PC-3 (cell line): ENCODE data around the genes ST7, ING3, PTPRZ1 and TAS2R16.

DNA sequence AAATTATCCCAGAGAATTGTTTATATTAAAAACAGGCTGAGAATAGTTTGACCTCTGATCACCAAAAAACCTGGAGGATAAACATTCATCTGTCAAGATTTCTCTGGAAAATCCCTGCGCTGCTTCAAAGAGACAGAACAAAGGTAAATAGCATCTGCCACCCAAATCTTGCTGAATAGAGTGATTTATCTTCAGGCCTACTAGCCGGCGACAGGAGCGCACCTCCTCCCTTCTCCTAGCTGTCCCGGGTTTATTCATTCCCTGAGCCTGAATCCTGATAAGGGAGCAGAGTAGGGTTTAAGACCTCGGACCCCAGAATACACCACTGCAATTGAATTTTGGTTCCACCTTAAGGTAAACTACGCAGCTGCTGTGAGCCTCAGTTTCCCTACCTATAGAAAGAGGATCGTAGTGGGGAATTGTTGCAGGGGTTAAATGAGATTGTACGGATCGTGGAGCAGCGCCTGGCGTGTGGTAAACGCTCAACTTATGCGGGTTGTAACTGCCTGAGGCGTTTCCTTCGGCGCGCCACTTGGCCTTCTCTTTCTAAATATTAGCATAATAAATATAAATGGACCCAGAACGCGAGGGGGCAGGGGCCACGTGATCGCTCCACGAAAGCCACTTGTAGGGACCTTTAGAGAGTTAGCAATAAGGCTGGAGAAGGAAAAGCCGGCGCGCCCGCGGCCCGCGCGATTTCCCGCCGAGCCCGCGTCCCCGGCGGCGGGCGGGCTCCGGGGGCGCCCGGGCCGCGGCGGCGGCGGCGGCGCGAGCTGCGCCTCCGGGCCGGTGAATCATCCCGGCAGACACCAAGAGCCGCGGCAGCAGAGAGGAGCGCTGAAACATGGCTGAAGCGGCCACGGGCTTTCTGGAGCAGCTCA lies at the start of gene ST7:
Gene ST7, plus strand, starts transcription at position 805 of the 881 bp plus-strand sequence.
- RAMPAGE, long total RNA, result no peak

DNA sequence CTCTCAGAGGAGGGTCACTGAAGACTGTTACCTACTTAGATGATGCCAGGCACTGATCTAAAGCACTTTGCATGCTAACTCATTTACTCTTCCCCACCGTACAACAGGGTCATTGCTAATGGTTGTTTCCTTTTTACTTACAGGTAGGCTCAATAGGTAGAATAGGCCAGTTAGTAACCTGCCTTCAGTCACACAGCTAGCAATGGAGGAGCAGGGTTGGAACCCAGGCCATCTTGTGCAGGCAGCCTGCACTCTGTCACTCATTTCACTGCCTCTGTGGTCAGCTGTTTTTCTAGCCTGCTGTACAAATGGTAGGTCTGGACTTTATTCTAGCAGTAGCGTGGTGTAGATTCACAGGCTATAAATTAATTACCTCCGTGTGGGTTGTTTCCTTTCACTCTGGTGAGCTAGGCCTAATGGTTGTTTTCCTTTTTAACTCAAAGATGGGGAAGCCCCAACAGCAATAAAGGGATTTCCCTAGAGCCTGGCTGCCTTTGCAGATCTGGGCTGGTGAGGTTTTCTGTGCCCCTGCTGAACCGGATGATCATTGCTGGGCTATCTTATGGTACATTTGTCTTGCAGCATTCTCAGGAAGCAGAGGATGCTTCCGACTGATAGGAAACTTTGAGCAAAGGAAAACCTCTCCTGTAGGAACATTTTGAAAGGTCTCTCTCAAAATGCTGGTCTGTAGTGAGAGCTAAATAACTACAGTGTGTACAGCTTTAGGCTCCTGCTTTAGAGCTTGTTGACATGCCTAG lies 157.2 kb downstream of the ST7 start:
- RAMPAGE, long total RNA, result no peak

- RAMPAGE, long total RNA, result no peak
Observed at GRCh38 chr7:117112615-117113376, 159.5 kb downstream of the ST7 start.

DNA sequence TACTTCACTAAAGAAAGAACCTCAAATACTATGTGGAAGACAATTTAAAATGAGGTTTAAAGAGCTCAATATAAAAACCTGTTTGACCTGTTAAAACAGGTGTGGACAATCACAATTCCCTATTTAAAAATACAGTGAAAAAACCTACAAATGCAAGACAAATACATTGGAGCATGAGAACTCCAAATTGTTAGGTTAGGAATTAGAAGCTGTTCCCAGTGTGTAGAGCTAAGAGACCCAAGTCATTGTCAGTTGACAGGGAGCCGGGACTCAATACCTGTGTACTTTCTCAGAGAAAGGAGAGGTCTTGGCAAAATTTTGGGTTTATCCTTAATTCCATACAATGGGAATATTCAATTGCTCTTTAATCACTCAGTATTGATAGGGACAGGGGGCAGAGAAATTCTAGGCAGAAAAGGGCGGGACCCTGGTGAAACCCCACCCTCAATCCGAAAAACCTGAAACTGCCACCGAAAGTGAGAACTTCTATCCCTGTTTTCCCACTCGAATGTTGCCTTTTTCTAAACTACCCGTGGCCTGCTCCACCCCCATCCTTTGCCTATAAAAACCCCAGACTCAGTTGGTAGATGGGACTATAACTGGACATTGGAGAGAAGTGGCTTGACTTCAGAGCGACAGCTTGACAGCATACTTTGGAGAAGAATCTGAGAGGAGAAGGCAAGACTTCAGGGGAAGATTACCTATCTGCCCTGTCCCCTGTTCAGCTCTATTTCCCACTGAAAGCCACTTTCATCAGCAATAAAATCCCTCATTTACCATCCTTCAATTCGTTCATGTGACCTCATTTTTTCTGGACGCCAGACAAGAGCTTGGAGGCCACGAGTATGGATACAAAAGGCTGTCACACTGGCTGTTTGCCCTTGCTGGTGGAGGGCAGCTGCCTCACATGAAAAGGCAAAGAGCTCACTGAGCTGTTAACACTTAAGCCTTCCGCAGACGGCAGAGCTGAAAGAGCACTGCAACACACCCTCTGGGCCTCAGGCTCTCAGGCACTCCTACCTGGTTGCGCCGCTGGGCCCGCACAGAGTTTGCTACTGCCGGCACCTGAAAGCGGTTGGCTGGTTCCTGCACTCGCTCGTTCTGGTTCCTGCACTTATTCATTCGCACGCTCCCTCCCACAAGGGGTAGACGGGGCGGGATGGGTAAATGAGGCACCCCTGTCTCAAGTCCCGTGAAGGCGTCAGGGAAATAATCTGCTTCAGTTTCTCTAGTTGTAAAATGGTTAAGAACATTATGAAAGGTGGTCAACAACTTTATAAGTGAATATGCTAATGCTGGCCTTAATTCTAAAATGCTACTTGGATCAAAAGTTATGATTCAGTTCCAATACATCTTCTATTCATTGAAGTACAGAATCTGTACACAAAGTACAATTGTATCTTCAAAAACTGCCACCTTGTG lies 193.3 kb downstream of the CFTR start:
- RAMPAGE, long total RNA, result no peak

DNA sequence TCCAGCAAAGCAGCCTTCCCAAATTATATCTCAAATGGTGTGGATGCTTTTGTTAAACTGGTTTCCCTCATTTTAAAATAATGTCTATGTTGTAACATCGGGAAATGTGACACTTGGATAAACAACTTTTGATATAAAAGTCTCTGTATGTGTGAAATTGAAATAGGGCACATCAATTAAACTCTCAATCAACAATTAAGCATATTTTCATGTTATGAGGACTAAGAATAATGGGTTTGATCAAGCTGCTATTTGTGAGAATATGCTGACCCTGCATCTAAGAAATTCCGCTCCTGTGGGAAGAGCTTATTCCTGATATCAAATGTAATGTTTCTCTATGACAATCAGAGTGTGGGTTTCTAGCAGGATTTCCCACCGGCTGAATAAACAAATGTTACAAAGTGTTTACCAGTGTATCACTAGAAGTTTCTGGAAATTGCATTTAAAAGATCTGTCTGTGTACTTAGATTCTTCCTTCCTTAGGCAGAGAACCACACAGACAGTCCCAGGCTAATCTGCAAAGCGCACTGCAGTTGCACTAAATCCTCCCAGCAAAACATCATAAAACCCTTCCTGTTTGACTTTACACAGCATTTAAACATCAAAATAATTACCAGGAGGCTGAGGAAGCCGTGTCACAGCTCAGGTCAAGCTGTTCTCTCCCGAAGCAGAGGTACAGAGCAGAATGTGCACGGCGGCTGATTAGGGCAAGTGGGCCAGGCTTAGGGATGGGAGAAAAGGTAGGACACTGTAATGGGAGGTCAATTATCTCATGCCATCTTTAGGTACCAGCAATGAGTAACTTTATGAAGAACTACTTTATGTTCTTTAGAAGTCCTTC lies 109.0 kb upstream of the CTTNBP2 start:
- RAMPAGE, long total RNA, result no peak

GRCh38 chr7:118007014-118007421 lies 133.8 kb upstream of the CTTNBP2 start:
- RAMPAGE, long total RNA, result no peak

DNA sequence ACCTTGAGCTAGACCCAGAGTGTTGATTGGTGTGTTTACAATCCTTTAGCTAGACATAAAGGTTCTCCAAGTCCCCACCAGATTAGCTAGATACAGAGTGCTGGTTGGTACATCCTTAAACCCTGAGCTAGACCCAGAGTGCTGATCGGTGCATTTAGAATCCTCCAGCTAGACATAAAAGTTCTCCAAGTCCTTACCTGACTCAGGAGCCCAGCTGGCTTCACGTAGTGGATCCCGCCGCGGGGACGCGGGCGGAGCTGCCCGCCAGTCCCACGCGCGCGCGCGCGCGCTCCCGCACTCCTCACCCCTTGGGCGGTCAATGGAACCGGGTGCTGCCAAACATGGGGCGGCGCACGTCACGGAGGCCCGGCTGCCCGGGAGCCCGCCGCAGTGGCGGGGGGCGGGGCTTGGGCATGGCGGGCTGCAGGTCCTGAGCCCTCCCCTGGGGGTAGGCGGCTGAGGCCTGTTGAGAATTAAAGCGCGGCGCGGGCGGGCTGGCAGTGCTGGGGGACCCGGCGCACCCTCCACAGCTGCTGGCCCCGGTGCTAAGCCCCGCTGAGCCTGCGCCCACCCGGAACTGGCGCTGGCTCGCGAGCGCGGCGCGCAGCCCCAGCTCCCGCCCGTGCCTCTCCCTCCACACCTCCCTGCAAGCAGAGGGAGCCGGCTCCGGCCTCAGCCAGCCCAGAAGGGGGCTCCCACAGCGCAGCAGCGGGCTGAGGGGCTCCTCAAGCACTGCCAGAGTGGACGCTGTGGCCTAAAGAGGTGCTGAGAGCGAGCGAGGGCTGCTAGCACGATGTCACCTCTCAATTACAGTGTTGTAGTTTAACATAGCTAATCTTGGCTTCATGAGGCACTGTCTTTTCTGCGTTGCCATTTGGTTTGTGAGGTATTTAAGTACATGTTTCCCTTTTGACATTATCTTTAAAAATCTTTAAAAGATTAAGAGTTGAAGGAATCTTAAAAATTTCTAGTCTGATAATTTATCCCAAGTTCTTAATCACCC lies 634.2 kb downstream of the ANKRD7 start:
- RAMPAGE, long total RNA, result no peak

DNA sequence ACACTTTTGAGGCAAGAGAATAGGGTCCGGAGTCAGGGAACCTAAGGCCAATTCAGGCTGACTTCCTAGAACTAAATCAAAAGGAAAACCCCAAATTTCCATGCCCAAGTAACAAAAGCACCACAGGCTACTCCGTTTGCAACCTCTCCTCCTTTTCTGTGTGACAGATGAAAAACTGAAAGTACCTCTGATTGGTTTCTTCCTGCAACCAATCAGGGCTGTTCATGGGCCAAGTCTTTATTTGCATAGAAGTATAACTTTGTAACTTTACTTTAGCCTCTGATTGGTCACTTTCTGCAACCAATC lies 239.9 kb upstream of the KCND2 start:
- RAMPAGE, long total RNA, result no peak

GRCh38 chr7:120950120-120951526 lies at the start of gene ING3:
ING3 (plus strand) TSS chr7:120950777.
- RAMPAGE, long total RNA, result start-site peak on the plus strand at chr7:120950776-120950811, 46 and 89 reads in 2 replicates

DNA sequence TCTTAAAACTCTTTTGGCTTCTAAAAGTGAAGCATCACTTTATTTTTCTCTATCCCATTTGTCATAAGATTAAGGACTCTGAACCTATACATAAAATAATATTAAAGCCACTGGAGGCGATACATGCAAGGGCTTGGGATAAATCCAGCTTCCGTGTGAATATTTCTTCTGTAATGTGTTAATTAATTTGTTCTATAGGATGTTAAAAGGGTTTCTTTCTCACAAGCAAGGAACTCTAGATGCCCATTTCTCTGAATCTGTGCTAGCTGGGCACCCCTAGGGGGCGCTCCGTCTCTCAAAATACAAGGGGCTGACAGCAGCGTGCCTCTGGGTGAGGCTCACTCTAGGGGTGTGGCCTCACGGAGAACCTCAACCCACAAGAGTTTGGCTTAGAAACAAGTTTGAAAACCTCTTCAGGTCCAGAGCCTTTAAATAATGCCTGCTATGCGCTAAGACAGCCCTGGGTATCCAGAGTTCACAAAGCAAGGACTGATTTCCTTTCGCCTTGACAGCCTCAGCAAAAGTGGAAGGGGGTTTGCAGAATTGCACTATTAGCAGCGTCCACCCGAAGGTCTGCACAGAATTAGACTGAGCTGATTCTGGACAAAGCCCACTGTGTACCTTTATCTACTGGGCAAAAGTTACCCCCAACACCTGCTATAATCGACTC lies 875 bp upstream of the CPED1 start:
- RAMPAGE, long total RNA, result no peak

DNA sequence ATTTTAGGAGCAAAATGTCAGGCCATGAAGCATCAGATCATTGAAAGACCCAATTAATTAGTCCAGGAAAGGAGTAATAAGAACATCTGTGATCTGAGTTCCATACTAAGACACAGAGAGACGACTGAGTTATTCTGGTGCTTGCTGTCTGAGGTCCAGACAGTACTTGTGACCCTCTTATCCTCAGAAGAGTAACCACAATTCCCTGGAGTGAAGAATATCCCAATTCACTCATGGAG lies 421 bp upstream of the CPED1 start:
- RAMPAGE, long total RNA, result no peak

- RAMPAGE, long total RNA, result no peak
Observed at GRCh38 chr7:121019048-121019598, 30.6 kb downstream of the CPED1 start.

DNA sequence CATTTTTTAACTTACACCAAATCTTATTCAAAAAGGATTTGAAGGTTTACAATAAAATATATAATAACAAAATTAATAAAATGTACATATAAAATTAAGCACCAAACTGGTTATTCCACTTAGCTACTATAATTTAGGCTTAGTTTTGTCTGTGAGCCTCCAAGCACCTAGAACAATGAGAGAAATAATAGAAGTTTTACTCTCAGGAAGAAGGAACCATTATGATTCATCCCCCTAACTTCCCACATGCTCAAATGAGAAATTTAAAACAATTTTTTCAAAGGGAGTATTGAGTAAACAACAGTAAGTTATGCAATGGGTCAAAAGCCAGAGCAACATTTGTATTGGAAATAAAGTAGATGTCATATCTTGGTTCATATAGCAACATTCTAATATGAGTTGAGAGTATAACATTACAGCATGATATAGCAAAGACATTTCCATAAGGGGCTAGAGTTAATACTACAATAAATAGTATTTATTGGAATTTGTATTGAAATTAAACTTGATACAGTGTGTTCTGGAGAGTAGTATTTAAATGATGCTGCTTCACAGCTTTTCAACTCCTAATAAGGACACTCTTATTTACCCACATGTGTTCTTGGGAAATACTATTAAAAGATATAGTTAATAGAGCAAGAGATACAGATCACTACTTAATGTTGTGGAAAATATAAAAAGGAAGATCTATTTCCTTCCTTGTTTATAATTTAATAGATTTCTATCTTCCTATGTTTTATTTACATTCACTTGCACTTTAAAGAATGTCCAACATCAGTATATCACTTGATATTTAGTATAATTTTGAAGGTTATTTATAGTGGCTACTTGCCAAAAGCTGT lies 32.3 kb downstream of the CPED1 start:
- RAMPAGE, long total RNA, result no peak

- RAMPAGE, long total RNA, result no peak
Observed at GRCh38 chr7:121872607-121873335, at the start of gene PTPRZ1. PTPRZ1 (plus strand) TSS chr7:121873161.

GRCh38 chr7:122305325-122306517 lies 1.2 kb upstream of the FEZF1 start:
- RAMPAGE, long total RNA, result no peak

DNA sequence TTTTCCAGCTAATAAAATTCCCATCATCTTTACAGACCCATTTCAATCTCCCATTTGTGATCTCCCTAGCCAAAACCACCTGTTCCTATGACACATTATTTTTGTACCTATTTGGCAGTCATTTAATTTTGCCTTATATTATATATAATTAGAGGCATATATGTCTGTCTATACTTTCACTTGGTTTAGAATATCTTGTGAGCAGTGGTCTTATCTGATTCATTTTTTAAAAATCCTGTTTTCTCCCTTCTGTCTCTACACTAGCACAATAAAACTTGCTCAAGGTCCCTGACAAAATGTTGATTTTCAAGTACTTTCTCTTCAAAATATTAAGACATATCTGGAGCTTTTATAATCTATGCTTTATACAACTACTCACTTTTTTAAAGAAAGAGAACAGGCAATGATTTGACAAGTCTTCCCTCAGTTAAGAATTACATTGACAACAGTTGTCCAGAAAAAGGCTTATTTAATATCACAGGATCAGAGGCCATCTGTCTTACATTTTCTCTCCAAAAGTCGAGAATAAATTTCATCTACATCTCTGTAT lies 8.0 kb upstream of the RNF148 start:
- RAMPAGE, long total RNA, result no peak

DNA sequence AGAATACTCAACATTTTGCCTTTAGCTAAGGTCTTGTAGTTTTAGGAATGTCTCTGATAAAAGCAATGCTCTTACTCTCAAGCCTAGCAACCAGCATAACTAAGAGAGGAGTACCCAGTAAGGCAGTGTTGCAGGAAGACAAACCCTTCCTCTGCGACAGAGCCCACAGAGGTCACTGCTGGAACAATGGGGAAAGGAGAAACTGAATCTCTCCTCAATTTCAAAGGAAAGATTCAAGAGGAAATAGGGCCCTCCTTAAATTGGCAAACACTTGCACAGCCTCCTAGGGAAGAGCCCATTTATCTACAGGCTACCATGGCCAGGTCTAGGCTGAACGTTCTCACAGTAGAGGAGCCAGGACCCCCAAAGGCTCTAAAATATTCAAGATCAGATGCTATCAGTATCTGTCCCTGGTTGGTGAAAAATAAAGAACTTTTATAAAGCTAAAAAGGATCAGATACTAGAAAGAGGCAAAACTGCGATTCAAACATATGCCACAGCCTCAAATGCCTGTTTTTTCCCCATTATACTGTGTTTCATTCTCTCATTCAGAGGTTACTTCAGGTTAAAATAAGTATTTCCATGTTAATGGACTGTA lies 38.0 kb downstream of the CADPS2 start:
- RAMPAGE, long total RNA, result no peak

GRCh38 chr7:122887114-122887726 lies 960 bp upstream of the CADPS2 start:
- RAMPAGE, long total RNA, result no peak

DNA sequence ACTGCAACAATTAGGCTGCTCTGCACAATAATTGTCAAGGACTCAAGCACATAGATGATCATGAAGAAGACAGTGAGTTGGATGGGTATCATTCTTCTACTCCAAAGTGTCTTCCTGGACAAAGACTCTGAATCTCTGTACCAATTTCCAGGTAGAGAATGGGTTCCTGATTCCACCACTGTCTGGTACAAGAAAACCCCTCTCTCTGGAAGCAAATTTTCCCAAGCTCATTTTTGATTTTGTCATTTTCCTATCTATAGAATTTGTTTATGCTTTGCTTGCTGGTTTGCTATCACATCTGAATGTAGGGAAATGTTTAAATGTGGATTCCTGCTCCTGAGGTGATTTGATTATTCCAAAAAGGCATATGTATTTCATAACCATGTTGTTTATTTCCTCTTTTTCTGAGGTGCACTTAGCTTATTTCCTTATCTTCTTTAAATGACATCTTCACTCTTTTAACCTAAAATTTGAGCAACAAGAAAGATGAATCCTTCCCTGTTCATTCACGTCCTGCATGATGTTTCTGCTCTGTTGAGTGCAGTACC lies at the start of gene TAS2R16:
Gene TAS2R16, minus strand, starts transcription at position 158 of the 548 bp plus-strand sequence.
- RAMPAGE, long total RNA, result no peak

GRCh38 chr7:123556958-123557649 lies 514 bp downstream of the NDUFA5 start:
- RAMPAGE, long total RNA, result no peak